GM23338 (cell line): ENCODE measurements around a stretch of chr5.

DNA sequence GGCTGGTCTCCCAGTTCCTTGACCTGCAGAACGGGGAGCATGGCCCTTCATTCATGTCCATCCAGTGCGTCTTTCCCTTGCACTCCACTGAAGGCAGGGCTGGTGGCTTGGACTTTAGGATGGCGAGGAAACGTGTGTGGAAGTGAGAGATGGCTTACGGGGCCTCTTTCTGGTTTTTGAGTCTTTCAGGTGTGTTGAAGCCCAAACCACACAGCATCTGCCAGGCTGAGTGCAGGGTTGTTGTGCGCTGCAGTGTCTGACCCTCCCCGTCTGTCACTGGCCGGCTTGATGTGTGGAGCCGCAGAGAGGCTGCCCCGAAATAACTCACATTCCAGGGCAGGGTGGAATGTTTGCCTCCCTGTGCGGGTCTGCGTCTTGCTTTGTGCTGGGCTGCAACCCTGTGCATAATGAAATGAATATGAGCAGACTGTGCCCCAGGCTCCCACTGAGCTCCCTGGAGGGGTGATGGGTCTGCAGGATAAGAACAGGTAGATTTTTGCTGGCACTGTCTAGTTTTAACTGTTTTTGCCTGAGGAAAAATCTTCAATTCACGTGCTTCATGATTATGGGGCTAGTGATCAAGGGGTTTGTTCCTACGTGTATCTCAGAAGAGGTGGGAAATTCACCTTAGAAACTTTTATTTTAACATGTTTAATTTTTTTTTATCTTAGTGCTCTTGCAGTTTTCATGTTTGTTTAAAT is 9.8 kb upstream of the PLEKHG4B start:
- PRO-cap: bidirectional peak, plus-strand start at position 339 of the sequence, minus-strand start at position 278 of the sequence
- RAMPAGE, long total RNA: no peak

DNA sequence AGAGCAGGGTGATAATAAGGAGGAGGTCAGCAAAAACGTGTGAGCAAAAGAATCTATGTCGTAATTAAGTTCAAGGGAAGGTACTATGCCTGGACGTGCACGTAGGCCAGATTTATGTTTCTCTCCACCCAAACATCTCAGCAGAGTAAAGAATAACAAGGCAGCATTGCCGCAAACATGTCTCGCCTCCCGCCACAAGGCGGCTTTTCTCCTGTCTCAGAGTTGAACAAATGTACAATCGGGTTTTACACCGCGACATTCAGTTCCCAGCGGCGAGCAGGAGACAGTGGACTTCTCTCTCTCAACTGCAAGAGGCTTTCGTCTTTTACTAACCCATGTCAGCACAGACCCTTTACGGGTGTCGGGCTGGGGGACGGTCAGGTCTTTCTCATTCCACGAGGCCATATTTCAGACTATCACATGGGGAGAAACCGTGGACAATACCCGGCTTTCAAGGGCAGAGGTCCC is 5.7 kb downstream of the LRRC14B start:
- PRO-cap: no peak
- RAMPAGE, long total RNA: no peak

- PRO-cap: no peak
- RAMPAGE, long total RNA: no peak
Measured at GRCh38 chr5:206322-206849, 11.6 kb downstream of the CCDC127 start.

DNA sequence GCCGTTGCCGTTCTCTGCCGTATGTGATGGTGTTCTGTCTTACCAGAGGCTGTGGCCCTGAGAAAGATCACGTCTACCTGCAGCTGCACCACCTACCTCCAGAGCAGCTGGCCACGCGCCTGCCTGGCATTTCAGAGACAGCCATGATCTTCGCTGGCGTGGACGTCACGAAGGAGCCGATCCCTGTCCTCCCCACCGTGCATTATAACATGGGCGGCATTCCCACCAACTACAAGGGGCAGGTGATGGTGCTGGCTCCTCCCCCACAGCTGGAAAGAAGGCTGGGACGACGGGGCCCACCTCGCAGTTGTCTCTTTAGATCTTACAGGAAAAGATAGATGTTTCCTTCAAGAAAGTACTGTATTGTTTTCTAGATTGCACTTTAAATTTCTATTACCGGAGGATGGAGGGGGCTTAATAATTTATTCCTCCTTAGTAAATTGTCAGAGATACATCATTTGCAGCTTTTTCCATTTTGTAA is 17.0 kb downstream of the SDHA start:
- PRO-cap: no peak
- RAMPAGE, long total RNA: no peak

GRCh38 chr5:272136-272827 is 836 bp downstream of the PDCD6 start:
- PRO-cap: bidirectional peak, plus-strand start at chr5:272564, minus-strand start at chr5:272380
- RAMPAGE, long total RNA: no peak

GRCh38 chr5:322389-323029 is 995 bp downstream of the AHRR start:
- PRO-cap: no peak
- RAMPAGE, long total RNA: no peak

DNA sequence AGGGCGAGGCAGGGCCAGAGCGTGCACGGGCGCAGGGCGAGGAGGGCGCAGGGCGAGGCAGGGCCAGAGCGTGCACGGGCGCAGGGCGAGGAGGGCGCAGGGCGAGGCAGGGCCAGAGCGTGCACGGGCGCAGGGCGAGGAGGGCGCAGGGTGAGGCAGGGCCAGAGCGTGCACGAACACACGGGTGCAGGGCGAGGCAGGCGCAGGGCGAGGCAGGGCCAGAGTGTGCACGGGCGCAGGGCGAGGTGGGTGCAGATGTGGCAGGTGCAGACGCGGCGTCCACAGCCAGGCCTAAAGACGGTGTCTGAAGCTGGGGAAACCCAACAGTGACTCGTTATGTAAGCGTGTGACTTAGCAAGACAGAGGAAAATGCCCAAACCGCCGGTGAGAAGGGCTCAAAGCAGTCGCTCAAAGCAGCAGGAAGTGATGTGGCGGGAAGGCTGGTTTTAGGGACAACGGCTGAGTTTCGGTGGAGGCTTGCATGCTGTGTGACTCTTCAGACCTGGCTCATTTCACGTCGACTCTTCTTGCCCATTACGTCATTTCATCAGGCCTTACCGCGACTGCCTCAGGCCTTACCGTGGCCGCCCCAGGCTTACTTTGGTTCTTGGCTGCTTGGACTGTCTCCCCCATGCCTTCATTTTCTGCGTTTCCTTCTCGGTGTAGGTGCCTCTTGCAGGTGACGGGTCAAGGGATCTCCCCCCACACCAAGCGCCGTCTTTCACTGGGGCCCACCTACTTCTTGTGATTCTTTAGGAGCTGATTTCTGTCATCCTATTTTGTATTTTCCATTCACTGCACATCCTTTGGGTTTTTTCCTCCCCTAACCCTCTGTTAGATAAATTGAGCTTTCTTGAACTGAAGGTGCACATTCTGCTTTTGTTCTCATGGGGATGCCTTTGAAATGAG is 50.5 kb upstream of the EXOC3 start:
- PRO-cap: no peak
- RAMPAGE, long total RNA: no peak

DNA sequence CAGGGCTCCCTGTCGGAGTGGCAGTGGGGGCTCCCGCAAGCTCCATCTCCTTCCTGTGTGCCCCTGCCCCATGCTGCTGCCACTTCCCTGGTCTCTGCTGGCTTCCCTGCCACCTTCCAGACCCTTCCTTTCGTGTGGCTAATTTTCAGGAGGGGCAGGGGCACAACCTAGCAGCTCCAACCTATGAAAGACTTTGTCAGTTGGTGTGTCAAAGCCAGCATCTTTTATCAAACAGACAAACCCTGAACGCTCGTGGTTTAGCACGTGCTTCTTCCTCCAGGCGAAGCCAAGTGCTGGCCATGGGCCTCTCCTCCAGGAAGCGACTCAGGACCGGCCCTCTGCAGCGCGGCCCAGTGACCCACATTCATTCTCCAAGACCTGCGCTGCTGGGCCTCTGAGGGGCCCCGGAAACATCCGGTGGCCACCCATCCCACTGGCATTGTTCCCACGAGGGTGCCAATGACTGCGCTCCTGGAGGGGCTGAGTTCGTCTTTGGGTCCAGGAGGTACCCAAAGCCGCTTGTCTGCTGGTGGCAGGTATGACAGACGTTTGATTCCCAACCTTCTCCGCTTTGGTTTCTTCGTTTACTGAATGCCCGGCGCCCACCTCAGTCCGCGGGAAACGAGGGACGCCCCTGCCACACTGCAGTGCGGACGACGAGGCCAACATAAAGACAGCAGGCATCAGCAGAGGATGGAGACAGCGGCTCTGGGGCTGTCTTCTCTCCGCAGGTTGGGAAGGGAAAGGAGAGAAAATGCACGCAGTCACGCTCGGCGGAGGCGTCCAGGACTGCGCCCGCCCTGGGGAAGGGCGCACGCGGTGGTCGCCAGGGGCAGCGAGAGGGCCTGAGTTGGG is 610 bp upstream of the EXOC3 start:
- PRO-cap: no peak
- RAMPAGE, long total RNA: no peak

GRCh38 chr5:444629-445201 is 1.7 kb downstream of the EXOC3 start:
- PRO-cap: no peak
- RAMPAGE, long total RNA: no peak

DNA sequence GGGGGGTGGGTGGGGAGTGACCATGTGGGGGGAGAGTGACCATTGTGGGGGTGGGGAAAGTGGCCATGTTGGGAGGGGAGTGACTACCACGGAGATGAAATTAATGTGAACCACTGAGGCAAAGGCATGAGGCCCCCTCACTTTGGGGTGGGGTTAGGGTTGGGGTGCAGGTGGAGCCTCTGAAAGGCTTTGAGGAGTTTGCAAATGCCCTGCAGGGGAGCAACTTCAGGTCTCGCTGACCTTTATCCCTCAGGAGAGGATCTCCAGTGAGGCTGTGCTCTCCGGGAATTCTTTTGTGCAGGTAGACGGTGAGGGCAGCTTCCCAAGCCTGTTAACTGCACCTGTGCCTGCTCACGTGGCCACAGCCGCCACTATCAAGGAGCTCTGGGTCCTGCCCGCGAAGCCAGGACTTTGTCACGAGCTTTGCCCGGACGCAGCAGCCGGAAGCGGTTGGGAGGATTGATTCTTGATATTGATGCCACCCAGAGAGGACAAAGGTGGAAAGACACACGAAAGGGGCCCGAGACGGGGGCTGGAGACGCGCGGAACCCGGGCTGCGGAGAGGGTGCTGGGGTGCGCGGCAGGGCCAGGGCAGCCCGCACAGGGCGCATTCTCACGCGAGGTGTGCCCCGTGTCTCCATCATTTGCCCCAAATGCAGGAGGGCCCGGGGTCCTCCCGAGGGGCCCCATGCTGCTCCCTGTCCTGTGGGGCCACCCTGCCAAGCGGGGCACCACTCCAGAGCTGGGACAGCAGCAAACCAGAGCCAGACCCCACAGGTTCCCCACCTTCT is 18.3 kb downstream of the SLC9A3 start:
- PRO-cap: no peak
- RAMPAGE, long total RNA: no peak

GRCh38 chr5:556007-556344 is 31.7 kb upstream of the SLC9A3 start:
- PRO-cap: no peak
- RAMPAGE, long total RNA: no peak

DNA sequence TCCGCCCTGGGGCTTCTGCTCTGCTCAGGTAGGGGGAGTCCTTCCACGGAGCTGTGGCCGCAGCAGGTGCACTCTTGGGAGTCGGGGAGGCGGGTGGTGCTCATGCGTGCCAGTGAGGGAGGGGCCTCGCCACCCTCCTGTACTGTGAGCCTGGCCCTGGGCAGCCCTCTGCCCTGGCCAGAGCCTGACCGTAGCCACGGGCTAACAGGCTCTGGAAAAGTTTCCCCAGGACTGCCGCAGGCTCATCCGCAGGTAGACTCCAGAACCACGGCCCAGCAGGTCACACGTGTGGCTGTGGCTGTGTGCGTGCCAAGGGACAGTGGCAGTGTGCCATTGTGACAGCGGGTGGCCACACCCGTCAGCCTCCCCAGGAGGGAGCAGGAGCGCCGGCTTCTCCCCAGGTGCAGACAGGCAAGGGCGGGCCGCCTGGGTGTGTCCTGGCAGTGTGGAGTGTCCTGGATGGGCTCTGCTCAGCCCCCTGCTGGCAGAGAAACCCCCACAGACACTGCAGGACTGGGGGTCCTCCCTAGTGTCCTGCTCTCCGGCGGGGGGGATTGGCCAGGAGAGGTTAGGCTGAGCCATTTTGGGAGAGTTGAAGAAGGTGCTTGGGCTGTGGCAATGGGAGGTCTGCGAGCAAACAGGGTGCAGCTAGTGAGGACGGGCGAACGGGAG is 29.5 kb downstream of the TPPP start:
- PRO-cap: no peak
- RAMPAGE, long total RNA: no peak

DNA sequence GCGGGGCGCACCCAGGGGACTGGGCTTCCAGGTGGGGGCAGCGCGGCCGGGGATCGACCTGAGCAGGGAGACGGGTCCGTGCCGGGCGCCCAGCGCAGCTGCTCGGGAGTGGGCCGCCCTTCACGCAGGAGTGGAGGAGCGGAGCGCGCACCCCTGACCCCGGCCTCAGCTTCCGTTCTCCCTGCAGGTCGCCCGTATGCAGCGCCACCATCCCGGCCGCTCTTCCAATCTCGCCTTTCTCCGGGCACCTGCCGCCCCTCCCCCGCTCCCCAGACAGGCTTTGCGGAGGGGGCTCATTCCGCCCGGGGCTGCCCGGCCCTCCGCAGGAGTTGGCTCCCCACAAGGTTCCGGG is 718 bp upstream of the TPPP start:
- PRO-cap: unidirectional peak, minus-strand start at position 198 of the sequence
- RAMPAGE, long total RNA: no peak

DNA sequence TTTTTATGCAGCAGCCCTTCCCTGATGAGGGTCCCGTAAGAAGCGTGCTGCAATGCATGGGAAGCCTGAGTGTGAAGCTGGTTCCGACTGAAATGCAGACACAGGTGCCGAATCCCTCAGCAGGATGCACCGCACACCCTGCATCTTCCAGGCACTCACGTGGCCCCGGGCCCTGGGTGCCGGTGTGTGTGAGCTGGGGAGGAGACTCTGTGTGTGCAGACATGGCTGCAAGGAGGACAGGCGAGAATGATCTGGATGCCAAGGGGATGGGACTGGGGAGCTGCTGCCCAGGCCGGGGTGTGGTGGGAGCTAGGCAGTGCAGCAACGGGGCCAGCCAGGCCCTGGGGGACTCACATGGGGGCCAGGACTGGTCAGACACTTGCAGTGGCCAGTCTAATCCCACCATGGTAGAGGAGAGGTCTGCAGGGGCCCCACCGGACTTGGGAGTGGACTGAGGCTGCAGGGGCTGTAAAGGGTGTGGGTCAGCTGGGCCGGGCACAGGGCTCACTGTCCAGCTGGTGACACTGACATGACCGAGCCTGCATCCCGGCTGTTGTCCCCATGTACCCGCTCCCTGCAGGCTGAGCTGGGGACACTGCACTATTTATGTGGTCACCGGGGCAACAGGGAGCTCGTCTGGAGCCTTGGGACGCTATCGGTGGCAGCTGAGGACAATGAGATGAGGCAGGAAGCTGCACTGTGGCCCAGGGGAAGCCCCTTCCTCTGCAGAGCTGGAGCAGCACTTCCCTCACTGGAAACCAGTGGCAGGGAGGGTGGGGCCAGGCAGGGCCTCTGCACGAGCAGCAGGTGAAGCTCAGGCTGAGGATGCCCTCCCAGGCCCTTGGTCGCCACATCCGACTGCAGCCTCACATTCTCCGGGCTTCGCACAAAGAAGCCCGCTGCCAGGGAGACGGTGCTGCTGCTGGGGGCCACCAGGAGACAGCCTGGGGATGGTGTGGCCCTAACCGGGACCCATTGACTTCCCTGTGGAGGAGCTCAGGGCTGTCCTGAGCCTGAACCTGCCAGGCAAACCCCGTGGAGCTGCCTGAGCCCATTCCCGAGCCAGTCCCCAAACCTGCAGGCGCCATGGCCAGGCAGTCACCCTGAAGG is 26.6 kb downstream of the ZDHHC11B start:
- PRO-cap: unidirectional peak, minus-strand start at position 247 of the sequence; unidirectional peak, minus-strand start at position 673 of the sequence
- RAMPAGE, long total RNA: no peak

DNA sequence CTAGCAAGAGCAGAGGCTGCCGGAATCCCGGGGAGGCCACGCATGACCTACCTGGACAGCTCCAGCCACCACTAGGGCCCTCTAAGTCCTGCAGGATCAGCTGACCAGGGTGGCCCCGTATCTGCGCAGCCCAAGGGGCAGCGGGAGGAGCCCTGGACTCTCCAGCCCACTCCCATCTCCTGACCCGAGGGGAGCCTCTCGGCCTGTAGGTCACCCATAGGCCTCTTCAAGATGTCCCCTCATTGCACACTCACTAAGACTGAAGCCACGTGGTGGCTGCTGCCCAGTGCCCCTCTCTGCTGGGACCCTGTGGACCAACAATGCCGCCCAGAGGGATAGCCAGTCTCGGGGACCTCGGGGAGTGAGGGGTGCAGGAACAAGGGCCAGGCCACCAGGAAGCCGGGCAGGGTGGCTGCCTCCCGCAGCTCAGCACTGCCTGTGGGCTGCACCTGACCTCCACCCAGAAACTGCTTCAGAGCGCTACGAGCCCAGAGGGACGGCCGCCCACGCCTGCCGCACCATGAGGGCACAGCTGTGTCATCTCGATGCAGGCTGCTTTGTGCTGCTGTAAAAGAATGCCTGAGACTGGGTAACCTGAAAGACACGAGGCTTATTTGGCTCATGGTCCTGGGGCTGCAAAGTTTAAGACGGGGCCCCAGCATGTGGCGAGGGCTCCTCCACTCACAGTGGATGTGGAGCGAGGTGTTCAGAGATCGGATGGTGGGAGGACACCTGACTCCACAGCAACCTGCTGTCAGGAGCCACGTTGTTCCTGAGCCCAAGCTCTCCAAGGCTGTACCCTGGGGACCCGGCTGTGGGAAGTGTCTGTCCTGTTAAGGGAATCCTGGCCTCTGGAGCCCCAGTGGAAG is 11.5 kb upstream of the ZDHHC11 start:
- PRO-cap: no peak
- RAMPAGE, long total RNA: no peak

DNA sequence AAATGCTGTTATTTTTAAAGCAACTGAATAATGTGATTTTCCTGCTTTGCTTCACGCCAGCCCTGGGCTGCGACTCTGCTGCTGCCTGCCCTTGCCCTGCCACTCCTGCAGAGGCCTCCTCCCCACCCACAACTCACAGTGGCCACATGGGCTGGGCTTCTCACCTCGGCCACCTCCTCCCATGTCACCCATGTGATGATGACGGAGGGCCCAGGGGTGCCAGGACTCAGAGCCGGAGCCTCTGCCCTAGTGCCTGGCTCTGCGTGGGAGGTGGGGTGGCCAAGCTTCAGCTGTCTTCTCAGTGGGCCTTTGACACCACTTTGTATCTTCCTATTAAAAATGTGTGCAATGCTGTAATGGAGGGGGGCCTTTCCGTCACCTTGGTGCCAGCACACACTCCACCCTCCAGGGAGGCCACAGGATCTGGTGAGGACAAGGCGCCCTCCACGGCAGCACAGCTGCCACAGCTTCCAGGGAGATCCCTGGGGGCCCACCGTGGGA is 48.0 kb upstream of the NKD2 start:
- PRO-cap: no peak
- RAMPAGE, long total RNA: no peak

GRCh38 chr5:980074-980628 is 28.5 kb upstream of the NKD2 start:
- PRO-cap: no peak
- RAMPAGE, long total RNA: no peak

- PRO-cap: no peak
- RAMPAGE, long total RNA: no peak
Measured at GRCh38 chr5:982431-982787, 26.2 kb upstream of the NKD2 start.

DNA sequence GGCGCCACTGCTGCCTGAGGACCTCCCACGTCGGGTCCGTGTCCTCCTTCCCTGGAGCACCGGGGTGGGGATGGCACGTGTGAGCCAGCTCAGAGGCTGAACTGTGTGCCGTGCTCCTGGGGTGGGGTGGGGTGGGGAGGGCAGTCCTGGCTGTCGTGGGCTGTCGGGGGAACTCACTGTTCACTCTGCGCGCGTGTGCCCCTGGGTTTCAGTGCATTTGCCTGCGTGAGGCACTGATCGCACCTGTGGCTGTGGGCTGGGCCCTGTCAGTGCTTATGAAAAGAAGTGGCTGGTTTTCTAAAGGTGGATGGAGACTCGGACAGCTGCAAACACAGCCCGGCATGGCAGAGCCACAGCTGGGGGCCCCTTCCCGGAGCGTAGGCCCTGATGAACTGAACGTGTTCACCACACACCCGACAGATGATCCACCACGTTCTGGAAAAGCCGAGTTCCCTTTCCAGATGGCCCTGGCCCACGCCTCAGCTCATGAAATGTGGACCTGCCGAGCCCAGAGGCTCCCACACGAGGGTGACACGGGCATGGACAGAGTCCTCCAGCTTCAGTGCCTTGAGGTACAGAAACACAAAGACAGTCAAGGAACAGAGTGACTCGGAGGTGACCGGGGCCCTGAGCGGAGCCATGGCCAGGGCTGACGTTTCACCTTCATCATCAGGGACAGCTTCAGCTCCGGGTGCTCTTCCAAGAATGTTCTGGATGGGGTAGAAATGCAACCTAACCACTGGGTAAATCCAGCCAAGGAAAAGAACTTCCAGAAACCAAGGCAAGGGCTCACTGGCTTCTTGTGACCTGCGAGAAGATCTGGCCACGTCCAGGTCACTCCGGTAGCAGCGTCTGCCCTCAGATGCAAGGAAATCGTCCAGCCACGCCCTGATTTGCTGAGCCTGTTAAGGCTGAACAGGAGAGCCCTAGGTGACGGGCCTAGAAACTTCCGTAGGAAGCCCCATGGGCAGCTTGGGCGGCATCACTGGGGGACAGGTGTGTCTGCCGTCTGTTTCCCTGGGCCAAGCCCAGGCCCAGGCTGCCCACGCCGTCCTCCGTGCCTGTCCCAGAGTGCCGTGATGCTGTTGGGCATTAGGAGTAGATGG is 43.0 kb downstream of the NKD2 start:
- PRO-cap: no peak
- RAMPAGE, long total RNA: no peak

DNA sequence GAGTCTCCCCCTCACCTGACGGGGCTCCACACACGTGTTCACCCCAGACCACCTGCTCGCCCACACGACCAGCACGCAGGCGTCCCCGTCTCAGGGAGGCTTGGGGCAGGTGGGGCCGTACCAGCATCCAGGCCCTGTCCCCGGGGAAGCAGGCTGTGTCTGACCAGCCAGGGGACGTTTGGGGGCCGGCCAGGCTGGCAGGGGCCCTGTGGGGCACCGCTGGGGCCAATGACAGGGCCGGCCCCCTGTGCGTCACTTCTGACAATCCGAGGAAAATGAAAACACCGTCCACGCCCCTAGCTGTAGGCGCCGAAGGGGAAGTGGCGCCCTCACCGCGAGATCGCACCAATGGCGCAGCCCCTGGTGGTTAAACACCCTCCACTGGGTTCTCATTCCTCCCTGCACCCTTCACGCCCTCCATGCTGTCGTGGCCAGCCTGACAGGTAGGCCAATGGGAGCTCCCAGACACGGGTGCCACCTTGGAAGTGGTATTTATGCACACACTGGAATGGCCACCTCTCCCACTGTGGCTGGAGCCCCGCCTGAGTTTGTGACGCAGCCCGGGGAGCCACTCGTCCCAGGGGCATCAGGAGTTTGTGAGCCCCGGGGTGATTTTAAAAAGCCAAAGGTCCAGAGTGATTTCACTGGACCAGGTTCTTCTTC is 49.5 kb downstream of the NKD2 start:
- PRO-cap: no peak
- RAMPAGE, long total RNA: no peak